SUDHL5 (cell line): ENCODE results near the genes PRLR and NADK2.

- PRO-cap: no peak
Observed at GRCh38 chr5:35230166-35230758, at the start of gene PRLR. TSS of gene PRLR (minus strand) at chr5:35230487.

DNA sequence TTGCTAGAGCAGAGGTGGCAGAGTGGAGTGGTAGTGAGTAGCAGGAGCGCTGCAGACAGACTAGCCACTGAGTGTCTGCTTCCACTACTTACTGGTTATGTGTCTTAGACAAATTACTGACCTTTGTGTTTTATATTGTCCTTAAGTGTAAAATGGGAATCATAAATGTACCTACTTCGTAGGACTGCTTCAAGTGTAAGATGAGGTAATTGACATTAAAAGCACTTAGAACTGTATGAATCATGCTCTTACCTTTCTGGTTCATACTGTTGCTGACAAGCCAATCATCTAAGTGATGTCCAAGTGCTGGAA, 12.5 kb upstream of the PRLR start:
- PRO-cap: no peak

- PRO-cap: no peak
Observed at GRCh38 chr5:35478834-35479874, 138.5 kb upstream of the SPEF2 start.

GRCh38 chr5:35780058-35780699, 76.5 kb upstream of the IL7R start:
- PRO-cap: no peak

DNA sequence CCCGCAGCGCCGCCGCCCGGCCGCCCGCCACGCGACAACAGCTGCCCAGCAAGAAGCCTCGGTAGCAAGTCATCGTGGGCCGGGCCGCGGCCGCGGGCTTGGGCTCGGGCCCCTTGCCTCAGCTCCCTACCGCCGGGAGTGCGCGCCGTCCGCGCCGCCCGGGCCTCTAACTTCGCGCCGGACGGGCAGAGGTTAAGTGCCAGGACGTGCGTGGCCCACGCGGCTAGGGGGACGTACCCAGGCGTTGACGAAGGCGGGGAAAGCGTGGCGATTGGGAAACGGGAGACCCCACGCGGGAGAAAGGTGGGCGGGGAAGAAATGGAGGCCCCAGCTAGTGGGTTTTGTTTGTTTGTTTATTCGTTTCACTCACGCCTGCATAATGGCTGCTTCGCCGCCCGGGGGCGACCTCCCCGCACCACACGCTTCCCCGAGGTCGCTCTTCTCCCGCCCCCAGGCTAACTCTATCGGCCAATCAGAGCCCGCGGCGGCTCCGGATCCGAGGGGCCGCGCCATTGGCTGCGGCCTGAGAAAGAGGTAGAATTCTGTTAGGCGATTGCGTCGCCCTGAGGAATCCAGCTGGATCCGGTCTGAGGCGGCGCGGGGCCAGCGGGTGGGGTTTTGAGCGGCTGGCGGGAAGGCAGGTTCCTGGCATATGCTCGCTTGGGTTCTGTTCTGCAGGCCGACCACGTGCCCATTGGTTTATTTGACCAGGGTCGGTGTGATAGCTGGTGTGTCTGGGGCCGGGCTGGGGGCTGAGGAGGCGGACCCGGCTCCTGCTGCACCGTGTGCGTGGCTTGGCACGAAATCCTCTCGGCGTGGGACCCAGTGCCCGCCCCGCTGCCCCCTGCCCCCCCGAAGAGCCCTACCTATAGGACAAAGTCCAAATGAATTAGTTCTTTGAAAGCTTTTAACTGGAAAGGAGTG, at the start of gene NADK2:
TSS of gene NADK2 (minus strand) at position 200 of the 924 bp plus-strand sequence.
- PRO-cap: bidirectional peak, plus-strand start at position 188 of the sequence, minus-strand start at position 160 of the sequence; bidirectional peak, plus-strand start at position 590 of the sequence, minus-strand start at position 381 of the sequence

GRCh38 chr5:36521824-36522192, 84.6 kb upstream of the SLC1A3 start:
- PRO-cap: no peak

GRCh38 chr5:36522193-36522968, 84.0 kb upstream of the SLC1A3 start:
- PRO-cap: no peak

- PRO-cap: no peak
Observed at GRCh38 chr5:36606017-36606258, 468 bp upstream of the SLC1A3 start.

- PRO-cap: no peak
Observed at GRCh38 chr5:36607906-36608625, 1.7 kb downstream of the SLC1A3 start.

DNA sequence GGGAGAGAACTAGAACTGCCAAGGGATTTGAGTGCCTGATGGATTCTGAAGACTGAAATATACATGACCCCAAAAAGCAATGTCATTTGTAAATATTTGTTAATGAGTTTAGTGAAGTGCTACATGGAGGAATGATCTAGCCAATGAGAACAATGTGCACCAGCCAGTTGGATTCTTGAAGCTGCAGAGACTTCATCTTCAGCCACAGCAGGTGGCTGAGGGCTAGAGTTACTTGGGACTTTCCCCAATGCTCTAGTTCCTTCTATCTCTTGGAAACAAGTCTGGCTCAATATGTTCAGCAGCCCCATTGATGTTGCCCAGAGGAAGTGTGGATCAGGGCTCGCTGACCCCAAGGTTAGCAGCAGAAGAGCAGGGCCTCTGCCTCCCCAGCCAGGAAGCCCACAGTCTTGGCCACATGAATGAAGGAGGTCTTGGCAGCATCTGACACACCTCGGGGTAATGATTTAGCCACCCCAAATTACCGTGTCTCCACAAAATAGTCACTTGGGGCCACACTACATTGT, 117.5 kb downstream of the SLC1A3 start:
- PRO-cap: no peak

DNA sequence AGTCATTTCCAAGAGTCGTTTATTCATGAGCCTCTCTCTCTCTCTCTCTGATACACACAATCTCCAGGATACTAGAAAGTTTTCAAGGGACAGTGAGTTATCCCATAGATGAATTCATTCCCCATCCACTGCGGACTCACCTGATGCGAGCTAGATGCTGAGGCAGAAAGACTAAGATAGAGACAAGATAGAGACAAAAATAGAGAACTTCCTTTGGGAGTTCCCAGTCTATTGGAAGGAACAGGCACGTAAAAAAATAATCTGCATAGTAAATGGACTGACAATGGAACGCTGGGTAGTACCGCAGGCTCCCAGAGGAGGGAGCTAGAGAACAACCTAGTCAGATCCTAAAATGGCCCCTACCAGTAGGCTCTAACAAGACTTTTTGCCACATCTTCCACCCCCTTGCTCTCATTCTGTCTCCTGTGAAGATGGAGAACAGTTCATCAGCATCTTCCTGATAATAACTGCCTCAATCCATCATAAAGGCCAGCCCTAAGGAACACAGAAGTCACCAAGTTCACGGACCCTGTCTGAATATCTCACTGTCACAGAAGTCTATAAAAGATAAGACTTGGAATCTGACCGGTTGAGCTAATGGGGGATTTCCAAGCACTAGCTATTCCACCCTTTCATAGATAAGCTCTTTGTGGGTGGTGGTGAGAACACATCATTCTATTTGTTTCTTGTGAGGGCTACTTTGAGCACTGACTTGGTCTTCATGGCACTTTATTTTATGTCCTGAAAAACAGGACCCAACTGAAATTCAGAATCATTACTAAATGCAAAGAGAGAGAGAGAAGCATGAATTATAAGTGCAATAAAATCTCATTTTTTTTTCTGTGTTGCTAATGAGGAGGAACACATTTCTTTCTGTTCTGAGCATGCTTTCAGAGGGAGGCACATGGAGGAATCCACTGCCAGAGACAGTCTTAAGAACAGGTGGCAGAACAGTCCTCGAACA, 133.4 kb downstream of the SLC1A3 start:
- PRO-cap: no peak

DNA sequence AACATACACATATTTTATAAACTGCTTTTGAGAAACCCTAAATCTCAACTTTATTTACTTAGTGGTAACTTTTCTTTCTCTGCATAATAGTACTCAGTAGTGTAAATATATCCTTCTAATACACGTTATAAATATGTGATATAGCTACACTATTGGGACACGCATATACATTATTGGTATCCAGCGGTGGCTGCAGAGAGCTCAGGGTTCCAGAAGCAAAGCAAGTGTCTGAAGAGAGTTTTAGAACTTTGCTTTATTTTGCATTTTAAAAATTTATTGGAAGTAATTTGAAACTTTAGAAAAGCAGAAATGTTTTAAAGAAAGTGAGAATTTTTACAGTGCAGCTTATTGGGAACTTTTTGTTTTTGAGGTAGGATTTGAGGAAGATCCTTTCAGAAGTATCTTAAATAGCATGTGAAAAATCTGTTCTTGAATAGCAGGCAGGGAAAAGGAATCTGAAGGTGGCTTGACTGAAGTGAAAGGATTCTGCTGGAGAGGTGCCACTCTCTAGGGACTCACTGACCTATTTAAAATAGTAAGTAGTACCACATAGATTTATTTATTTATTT, 68.9 kb downstream of the NIPBL start:
- PRO-cap: no peak

GRCh38 chr5:36955271-36955870, 78.8 kb downstream of the NIPBL start:
- PRO-cap: no peak

DNA sequence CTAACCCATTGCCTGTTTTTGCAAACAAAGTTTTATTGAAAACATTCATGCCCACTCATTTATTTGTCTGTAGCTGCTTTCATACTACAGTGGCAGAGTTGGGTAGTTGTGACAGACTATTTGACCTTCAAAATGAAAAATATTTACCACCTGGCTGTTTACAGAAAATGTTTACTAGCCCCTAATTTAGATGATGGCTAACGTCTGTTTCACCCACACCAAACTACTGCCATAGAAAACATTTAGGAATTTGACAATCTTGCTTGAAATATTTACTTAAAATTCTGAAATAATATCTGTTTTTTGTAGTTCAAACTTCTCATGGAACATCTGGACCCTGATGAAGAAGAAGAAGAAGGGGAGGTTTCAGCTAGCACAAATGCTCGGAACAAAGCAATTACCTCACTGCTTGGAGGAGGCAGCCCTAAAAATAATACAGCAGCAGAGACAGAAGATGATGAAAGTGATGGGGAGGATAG, 185.7 kb downstream of the CPLANE1 start:
- PRO-cap: no peak

GRCh38 chr5:38556726-38557701, 568 bp upstream of the LIFR start:
- PRO-cap: no peak

DNA sequence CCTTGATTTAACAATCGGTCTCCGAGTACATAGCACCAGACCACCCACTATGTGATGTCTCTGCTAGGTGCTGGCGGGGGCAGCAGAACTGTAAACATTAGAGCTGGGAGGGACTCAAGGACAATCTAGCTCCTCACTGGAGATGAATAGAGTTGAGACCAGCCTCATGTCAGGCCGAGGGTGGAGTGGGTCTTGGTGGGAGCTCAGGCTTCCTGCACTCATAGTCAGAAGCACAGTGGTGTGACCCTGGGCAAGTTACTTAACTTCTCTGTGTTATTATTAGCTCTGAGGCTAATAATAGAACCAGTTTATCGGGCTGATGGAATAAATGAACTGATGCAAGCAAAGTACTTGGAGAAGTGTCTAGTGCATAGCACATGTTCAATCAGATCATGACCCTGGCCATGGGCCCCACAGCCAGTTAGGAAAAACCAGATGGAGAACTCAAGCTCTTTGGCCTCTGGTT, 45.4 kb upstream of the OSMR start:
- PRO-cap: no peak

- PRO-cap: no peak
Observed at GRCh38 chr5:38938541-38939759, 93.1 kb downstream of the OSMR start.

DNA sequence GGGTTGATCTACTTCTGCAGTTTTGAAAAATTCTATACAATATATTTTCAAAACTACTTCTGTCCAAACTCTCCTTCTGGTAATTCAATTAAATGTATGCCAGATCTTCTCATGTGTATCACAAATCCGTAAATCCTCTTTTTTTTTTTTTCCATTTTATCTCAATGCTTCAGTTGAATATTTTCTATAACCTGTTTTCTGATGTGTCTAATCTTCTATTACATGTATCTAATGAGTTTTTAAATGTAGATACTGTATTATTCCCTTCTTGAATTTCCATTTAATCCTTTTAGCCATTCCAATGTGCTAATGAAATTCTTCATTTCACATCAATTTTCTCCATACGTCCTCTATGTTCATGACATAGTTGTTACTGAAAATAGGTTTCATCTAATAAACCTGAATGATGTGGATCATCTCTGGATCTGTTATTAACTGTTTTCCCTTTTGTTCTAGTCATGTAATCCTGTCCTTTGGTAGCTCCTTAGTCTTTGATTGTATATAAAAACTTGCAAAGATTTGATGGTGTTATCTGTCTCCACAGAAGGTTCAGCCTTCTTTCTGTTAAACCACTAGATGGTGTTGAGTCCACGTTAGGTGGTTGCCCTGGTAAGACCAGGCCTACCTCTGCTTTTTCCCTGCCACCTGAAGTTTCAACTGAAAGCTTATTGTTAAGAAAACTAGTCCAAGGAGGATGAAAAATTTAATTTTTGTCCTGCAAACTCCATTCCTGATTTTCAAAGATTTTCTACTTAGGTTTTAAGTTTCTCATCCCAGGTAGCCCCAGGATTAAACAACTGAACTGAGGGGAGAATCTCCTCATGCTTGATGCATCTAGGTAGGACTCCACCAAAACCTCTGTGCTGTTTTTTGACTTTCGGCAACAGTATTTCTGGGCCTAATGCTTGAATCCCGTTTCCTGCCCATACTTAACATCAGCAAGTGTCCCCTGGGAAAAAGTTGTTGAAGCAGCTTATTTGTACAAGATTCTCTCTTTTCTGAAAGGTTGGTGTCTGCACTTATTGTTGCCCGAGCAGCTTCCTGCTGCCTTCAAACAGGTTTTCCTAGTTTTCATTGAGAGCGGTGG, 68.6 kb downstream of the RICTOR start:
- PRO-cap: no peak

- PRO-cap: no peak
Observed at GRCh38 chr5:39066350-39066689, 7.9 kb downstream of the RICTOR start.

- PRO-cap: no peak
Observed at GRCh38 chr5:39066690-39067389, 7.4 kb downstream of the RICTOR start.